Osteoblast (primary cell): ENCODE data around the gene MCUR1.

DNA sequence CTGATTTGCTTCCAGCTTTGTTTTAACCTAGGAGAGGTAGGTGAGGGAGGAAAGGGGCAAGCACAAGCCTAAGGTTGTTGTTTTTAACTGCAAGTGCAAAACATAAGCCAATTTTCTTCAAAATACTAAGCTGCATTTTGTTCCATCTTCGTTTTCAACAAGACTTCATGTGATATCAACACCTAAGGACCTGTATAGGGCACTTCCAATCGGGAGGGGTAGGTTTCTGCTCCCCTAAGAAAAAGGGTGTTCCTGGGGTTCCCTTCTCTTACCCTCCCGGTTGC is 1.6 kb downstream of the RANBP9 start:
- CAGE, long polyA plus RNA, result no peak
- RRBS, result no CpG with 5 or more reads among the region's 3 CpGs

DNA sequence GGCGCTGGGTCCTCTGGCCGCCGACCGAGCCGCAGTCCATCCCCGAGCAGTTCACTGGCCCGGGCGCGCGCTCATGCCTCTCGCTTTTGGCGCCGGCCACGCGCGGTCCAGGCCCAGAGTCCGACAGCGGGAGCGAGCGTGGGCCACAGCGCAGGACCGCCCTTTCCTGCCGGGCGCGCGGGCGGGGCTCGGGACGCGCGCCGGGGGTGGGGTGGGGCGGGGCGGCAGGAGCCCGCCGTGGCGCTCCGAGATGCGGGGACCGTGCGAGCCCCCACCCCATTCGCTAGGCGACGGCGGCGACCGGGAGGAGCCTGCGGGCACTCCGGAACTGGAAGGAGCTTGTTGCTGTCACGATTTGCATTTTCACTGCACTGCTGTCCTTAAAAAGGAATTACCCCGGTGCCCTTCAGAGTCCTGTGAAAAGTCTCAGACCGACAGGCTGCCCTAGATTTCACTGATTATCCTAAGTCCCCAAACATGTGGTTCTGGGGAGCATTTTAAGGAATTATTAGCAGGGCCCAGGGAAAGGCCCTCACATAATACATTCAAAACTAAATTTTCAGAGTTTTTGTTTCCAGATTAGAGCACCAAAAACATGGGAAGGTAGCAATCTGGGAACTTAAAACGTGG is at the start of gene MCUR1:
MCUR1 (minus strand) TSS at position 168 of the 630 bp plus-strand sequence.
- CAGE, long polyA plus RNA, result no peak
- RRBS, result under 1% methylated on average over 30 of the region's 53 CpGs

GRCh38 chr6:13873162-13873583 is 51.6 kb upstream of the RNF182 start:
- CAGE, long polyA plus RNA, result no peak
- RRBS, result 61% methylated on average over 3 of the region's 9 CpGs

DNA sequence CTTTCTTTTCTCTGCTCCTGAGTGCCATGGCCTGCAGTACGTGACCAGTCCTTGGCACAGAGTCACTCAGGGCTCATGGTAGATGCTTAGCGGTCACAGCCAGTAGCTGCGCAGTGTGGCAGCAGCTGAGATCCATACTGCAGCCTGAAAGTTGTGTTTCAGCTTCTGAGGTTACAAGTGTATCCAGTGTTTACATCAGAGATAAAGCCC is 762 bp upstream of the RNF182 start:
- CAGE, long polyA plus RNA, result no peak
- RRBS, result no CpG with 5 or more reads among the region's 3 CpGs

DNA sequence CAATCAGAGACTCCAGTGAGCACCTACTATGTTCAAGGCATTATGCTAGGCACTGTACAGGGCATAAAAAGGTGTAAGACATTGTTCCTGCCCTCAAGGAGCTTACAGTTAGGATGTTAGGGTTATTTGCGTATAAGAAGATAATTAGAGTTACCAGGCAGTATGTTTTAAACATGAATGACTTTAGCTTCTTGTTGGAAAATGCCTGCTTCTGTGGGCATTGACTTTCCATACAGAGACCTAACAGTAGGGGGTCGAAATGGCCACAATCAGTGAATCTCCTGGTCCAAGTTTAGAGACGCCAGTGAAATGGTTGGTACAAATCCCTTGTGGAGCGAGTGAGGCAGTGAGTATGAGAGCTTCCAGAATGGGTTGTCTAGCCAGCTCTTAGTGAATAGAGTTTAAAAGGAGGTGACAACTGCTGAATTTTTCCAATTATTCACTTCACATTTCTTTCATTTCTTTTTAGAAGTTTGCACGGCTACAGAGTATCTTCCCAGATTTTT is 17.1 kb downstream of the CD83 start:
- CAGE, long polyA plus RNA, result no peak
- RRBS, result no CpG with 5 or more reads among the region's 5 CpGs

- CAGE, long polyA plus RNA, result no peak
These were observed 141.2 kb downstream of the CD83 start for GRCh38 chr6:14258812-14259061.

DNA sequence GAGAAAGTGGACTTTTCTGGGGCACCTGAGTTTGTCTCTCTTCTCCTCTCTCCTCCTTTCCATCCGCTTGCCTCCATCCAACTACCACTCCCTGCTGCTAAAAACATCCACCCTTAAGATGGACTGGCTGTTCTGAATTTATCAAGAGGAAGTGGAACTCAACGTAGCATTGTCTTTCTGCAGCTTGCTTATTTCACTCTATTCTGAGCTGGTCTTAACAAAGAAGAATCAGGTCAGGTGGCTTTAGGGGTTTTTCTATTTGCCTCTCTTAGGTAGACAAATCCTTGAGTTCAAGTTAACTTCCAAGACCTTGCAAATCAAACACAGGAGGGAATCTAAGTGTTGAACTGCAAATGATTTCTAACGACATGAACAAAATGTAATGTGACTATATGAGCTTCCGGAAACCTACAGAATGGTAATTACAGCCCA is 516.3 kb upstream of the JARID2 start:
- CAGE, long polyA plus RNA, result no peak
- RRBS, result no CpG with 5 or more reads among the region's 4 CpGs

DNA sequence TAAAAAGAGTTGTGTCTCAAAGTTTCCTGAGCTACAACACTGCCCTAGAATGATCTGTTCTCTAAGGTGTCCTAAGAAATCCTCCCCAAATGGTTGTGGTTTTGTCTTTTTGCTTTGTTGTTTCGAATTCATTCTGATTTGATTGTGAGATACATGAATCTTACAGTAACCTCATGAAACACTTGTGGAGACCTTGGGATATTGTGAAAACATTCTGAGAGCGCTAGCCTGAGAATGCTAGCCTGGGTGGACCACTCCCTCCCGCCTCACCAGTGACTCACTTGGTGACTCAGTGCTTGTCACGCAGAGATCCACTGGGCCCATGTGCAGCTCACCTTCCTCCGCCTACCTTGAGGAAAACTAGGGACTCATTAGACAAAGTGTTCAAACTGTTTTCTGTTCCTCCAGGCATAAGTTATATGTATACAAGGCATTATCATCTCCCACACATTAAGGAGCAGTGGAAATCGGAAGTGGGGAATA is 502.0 kb upstream of the JARID2 start:
- CAGE, long polyA plus RNA, result no peak
- RRBS, result no CpG with 5 or more reads among the region's 6 CpGs

DNA sequence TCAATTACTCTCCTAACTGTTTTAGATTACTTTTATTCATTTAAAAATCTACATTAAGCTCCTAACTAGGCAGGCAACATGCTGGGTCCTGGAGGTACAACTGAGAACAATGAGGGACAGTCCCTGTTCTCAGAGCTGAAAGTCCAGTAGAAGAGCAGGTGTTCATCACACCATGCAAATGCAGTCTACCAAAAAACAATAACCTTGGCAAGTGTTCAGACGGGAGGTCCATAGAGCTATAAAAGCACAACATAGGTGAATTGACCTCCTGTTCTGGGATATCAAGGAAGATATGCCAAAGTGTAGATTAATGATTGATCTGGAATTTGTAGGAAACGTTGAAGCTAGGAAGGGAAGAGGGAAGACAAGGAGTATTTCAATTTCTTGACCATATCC is 485.9 kb upstream of the JARID2 start:
- CAGE, long polyA plus RNA, result no peak
- RRBS, result no CpG with 5 or more reads among the region's 2 CpGs

DNA sequence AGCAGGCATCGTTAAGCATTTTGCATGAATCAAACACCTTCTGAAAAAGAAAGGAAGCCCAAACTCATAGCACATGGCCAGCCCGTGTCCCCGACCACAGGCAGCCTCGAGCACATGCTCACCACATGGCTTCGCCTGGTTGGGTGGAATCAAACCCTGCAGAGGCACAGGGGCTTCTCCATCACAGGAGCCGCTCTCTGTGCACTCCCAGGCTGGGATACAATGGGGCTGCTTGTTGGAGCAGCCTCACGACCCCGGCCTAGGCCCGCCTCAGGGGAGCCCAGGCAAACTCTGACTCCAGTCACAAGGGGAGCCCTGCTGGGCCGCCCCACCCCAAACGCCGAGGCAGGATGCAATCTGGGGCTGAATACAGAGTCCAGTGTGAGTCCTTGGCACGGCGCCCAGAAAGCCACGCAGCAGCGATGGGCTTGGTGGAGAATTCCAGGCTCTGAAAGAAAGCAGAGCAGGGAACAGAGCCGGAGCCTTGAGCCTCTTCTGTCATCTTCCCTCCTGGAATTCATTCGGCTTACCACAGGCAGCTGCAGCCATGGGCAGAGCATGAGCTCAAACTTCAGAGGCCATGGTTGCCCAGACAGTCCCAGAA is 441.3 kb upstream of the JARID2 start:
- CAGE, long polyA plus RNA, result no peak
- RRBS, result no CpG with 5 or more reads among the region's 18 CpGs

- CAGE, long polyA plus RNA, result no peak
- RRBS, result no CpG with 5 or more reads among the region's 9 CpGs
These were observed 21.0 kb downstream of the JARID2 start for GRCh38 chr6:15266730-15267339.

- CAGE, long polyA plus RNA, result no peak
- RRBS, result no CpG with 5 or more reads among the region's 3 CpGs
These were observed 27.1 kb downstream of the JARID2 start for GRCh38 chr6:15272996-15273321.

DNA sequence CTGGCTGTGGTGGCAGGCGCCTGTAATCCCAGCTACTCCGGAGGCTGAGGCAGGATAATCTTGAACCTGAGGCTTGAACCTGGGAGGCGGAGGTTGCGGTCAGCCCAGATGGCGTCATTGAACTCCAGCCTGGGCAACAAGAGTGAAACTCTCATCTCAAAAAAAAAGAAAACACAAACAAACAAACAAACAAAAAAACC is 41.0 kb downstream of the JARID2 start:
- CAGE, long polyA plus RNA, result no peak
- RRBS, result no CpG with 5 or more reads among the region's 5 CpGs

GRCh38 chr6:15287695-15288489 is 42.0 kb downstream of the JARID2 start:
- CAGE, long polyA plus RNA, result no peak
- RRBS, result no CpG with 5 or more reads among the region's 6 CpGs

DNA sequence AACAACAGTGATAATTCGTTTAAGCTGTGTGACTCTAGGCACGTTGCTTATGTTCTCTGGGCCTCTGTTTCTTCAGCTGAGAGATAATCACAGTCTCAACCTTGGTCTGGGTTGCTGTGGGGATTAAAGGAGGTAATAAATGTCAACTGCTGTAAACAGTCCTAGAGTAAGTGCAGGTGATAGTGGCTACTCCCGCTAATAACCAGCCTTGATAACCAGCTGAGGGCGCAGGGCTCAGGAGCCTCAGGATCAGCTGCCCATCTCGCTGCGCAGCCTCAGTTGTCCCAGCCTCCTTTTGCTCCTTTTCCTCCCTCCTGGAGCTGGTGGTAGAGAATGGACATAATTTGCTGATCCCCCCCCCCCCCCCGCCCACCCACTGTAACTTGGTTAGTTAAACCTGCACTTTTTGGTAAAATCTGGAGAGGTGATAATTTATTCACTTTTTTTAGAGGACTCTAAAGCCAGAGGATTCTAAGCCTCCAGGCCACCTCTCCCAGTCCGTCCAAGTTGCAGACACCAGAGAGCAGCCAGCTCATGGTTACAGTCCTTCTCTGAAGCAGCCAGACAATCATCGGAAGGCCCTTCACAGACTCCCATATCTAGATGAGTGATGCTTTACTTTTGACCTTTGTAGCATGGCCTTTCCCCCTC is 58.2 kb downstream of the JARID2 start:
- CAGE, long polyA plus RNA, result no peak
- RRBS, result no CpG with 5 or more reads among the region's 9 CpGs

GRCh38 chr6:15405640-15405980 is 159.7 kb downstream of the JARID2 start:
- CAGE, long polyA plus RNA, result no peak
- RRBS, result no CpG with 5 or more reads among the region's 6 CpGs

GRCh38 chr6:15448612-15449067 is 202.8 kb downstream of the JARID2 start:
- CAGE, long polyA plus RNA, result no peak
- RRBS, result no CpG with 5 or more reads among the region's 1 CpG

GRCh38 chr6:15515734-15516007 is 147.2 kb downstream of the DTNBP1 start:
- CAGE, long polyA plus RNA, result no peak
- RRBS, result no CpG with 5 or more reads among the region's 10 CpGs

DNA sequence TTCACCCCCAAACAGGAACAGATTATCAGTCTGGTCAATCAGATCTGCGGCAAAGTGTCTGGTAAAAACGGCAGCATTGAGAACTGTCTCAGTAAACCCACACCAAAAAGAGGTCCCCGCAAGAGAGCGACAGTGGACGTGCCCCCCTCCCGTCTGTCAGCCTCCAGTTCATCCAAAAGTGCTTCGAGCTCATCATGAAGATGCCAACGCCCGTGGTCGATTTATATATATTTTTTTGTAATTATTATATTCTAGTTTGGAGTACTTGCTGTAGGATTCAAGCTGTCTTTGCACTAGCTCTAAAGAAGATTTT is 142.8 kb downstream of the DTNBP1 start:
- CAGE, long polyA plus RNA, result no peak
- RRBS, result no CpG with 5 or more reads among the region's 10 CpGs

GRCh38 chr6:15522956-15523899 is 139.6 kb downstream of the DTNBP1 start:
- CAGE, long polyA plus RNA, result no peak
- RRBS, result 79% methylated on average over 3 of the region's 20 CpGs